SP-49 (cell line): ENCODE data around the gene RAB13.

GRCh38 chr1:153547091-153547794, 1.6 kb upstream of the S100A4 start:
- PRO-cap = no peak

GRCh38 chr1:153567517-153568296, 2.1 kb upstream of the S100A2 start:
- PRO-cap = no peak

DNA sequence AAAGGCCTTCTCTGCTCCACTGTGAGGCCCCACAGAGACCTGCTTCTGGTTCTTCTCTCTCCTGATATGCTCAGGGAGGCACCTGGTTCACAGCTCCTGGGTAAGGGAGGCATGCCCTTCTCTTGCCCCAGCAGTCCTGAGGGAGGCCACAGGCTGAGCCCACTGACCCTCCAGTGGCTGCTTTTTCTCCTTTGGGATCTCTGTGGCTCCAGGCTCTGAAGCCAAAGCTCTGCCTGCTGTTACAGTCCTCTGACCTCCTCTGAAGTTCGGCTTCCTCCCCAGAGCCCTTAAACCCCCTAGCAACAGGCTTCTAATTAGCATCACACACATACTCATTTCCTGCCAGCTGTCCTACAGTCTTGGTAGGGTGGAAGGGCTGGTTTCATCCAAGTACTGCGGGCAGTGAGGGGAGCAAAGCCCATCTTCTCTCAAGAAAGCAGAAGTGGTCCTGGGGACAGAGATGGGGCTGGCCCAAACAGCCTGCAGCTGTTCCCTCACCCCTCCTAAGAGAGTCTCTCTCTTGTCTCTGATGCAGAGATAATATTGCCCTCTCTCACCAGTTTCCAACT, 14.2 kb downstream of the S100A16 start:
- PRO-cap = unidirectional peak, minus-strand start at position 261 of the sequence

DNA sequence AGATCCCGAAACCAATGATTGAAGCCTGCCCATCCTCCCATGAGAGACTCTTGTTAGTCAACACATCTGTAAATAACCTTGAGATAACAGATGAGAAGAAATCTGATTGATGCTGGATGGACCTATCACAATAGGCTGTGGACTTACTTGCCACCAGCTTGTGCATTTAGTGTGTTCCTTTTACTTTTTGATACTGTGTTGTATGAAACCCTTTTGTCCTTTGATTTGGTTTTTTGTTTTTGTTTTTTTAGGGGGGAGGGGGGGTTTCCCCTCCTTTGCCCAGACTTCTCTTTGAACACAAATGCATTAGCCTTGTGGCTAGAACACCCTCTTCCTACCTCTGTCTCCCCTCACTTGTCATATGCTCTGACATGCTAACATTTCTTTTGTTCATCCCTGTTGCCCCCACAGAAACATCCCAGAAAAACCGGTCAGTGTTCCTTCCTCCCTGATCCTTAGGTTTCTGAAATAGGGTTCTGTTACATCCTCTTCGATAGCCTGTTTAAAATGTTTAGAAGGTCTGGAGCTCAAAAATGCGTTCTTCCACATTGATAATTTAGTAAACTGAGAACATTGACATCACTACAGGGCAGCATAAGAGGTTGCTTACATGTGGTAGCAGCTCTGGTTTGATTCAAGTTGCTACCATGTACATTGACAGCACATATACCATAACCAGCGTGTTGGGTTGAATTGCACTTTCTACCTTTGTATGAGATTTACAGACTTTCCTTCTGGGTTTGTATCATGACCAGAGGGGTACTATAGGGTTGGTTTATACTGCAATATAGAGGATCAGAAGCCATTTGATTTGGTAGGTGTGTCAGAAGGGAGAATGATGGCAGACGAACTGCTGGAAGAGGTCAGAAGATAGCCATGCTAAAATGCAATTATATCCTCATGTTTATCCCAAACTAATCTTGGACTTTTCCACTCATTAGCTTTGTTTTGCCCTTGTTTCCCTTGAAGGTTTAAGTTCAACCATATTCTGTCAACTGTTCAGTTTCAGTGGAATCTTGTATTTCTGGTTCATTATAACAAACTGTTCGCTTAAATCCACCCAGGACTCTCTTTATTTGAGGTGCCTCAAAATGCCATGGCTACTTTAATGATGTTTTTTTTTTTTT, 11.7 kb downstream of the CHTOP start:
- PRO-cap = no peak

- PRO-cap = no peak
Observed at GRCh38 chr1:153670128-153670782, 538 bp downstream of the ILF2 start.

GRCh38 chr1:153671371-153672440, 913 bp upstream of the ILF2 start:
- PRO-cap = no peak

GRCh38 chr1:153677606-153678074, 848 bp upstream of the NPR1 start:
- PRO-cap = no peak

GRCh38 chr1:153683306-153683948, 4.9 kb downstream of the NPR1 start:
- PRO-cap = no peak

DNA sequence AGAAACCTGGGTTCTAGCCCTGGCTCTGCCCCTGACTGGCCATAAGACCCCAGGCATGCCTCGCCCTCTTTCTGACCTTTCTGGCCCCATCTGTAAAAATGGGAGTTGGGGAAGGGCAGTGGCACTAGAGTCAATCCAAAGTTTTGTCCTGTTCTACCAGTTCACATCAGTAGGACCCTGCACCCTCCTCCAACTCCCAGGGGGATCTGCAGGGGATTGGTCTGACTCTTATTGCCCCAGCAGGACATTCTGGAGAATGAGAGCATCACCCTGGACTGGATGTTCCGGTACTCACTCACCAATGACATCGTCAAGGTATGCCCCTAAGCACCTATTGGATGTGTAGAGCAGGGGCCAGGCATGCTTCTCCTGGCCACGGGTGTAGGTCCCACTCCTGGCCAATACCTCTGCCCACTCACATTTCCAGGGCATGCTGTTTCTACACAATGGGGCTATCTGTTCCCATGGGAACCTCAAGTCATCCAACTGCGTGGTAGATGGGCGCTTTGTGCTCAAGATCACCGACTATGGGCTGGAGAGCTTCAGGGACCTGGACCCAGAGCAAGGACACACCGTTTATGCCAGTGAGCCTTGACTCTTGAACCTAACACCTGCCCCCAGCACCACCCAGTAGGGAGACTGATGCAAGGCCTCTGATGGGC, 8.4 kb downstream of the NPR1 start:
- PRO-cap = no peak

DNA sequence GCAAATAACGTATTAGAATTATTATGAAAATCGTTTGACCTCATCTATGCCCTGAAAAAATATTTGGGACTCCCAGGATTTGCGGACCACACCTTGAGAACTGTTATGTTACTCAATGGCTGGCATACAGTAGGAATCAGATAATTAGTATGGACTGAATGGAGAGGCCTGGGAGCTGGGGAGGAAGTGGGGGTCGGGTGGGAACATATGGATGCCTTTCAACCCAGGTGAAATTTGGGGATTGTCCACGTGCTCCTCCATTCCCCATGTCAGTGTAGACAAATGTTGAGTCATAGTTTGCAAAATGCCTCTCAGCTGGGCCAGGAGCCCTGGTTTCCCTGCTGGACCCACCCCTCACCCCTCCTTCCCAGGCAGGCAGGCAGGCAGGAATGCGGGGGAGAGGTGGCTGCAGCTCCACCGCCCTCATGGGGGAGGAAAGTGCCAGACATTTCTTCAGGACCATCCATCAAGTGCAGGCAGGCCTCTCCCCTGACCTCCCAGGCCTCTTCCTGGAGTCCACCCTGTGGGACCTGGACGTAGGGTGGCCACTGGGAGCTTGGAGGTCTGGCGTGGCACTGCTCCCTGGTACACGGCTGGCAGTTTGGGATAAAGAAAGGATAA, 18.6 kb downstream of the NPR1 start:
- PRO-cap = no peak

DNA sequence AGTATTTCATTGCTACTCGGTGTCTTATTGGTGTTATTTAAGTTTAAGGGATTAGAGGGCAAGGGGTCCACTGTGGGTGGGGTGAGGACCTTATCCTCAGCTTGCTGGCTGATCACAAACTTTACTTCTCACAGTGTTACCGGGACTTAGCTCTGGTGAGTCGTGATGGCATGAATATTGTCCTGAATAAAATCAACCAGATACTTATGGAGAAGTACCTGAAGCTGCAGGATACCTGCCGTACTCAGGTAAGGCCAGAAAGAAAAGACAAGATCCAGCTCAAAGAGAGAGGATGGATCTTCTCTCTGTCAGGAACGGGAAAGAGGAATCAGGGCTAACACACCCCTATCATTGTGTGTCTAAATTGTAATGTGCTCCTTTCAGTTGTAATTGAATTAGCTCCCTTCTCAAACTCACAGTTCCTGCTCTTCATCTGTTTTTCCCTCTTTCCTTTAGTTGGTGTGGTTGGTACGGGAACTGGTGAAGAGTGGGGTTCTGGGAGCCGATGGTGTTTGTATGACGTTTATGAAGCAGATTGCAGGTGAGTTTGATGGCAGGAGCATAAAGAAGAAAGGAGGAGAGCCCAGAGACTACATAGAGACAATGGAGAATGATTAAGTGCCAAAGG, 19.1 kb downstream of the INTS3 start:
- PRO-cap = no peak

DNA sequence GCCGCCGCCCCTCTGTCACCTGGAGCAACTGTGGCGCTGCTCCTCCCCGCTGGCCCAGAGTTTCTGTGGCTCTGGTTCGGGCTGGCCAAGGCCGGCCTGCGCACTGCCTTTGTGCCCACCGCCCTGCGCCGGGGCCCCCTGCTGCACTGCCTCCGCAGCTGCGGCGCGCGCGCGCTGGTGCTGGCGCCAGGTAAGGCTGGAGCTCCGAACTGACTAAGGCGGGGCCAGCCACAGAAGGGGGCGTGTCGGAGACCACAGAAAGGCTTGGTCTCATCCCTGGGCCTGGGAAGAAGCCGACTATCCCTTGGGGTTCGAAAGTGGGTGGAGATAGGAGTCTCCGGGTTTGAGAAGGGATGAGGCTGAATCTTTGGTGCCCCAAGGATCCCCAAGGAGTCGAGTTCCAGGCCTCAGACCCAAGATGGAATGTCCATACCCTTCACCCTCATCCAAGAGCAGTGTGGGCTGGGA, 802 bp downstream of the SLC27A3 start:
- PRO-cap = unidirectional peak, minus-strand start at position 148 of the sequence

GRCh38 chr1:153777495-153778265, 2.5 kb downstream of the SLC27A3 start:
- PRO-cap = no peak

DNA sequence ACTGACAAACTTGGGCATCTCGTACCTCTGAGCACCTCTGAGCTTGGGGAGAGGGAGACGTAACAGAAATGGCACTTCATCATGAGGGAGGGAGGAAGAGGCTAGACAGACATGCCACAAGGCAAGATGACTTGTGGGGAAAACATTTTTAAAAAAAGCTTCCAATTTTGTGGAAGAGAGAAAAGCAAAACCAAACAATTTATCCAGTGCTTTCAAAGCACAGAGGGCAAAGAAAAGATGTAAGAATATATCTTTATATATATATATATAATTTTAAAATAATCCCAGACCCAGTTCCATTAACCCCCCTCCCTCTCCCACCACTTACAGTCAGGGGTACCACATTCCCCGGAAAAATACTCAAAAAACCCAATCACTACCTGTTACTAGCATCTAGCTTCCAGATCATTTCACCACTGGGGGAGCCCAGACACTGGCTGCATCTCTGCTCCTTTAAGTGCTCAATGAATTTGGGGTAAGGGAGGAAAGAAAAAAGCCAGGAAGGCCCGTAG, 32.7 kb downstream of the SLC27A3 start:
- PRO-cap = no peak

DNA sequence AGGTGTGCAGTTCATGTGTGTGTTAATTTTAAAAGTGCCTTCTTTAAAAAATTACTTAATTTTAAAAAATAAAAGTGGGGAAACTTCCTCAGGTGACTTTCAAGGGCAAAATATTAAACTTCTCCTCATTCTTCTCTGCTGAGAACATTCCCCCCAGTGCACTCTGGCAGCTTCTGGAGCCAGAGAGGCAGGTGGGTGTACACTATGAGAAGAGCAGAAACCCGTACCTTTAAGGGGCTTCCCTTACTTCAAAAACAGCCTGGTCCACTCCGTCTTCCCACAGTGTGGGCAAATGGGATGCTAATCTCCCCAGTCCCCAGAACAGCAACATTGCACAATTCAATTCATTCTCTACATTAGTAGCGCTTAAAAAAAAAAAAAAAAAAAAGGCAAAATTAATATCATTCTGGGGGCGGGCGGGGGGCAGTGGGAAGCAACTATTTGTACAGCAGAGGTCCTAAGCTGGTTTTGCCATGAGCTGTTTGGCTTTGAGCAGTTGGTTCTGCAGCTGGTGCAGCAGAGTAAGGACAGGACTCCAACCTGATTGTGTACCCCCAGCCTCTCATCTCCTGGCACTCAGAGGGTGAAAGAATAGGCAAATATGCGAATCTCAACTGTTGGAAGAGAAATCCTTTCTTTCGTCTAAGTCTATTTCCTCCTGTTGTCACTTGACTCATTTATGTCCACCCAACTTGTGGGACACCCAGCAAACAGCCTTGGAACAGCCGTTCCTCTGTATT, 33.4 kb downstream of the SLC27A3 start:
- PRO-cap = no peak

GRCh38 chr1:153957284-153958033, 953 bp downstream of the CRTC2 start:
- PRO-cap = unidirectional peak, plus-strand start at chr1:153957906

DNA sequence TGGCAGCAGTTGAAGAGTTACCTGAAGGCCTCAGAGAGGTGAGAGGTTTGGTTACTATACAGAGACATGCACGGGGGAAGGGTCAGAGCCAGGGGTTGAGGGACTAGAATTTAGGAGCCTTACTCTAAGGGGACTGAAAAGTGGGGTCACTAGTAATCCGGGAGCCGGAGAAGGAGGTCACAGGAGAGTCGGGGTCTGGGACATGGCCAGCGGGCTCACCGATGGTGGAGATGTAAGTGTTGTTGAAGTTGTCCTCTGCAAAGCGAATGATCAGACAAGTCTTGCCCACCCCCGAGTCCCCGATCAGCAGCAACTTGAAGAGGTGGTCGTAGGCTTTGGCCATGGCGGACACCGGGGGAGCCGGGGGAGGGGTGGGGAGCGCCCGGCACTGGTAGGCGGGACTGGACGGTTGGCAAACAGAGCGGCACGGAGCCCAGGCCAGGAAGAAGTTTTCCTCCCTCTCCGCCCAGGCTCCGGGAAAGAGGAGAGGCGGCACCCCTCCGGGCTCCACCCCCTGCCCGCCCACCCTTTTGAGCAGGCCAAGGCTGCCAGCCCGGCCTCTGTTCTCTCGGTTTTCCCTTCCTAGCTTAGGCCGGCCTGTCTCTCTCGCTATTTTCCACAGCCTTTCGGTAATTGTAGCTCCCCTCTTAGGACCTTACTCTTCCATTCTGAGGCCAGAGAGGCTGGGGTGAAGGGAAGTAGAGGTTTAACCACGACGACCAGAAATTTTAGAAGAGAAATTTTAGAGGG, at the start of gene RAB13:
RAB13 (minus strand) TSS at position 446 of the 750 bp plus-strand sequence.
- PRO-cap = no peak

DNA sequence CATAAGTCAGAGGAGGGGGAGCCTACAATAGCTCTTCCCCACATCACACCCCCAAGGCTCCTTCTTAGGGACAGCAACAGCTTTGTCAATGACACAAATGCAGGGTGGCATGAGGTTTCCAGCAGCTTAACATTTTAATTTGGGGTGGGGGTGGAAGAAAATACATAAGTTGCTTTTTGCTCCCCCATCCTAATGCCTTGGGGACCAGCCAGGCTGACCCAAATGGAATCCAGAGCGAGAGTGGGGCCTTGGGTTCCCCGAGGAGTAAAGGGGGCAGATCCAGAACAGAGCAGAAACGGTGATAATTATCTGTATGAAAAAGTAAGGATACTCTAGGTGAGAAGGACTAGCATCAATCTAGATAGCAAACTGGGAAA, 24.3 kb downstream of the TPM3 start:
- PRO-cap = no peak

DNA sequence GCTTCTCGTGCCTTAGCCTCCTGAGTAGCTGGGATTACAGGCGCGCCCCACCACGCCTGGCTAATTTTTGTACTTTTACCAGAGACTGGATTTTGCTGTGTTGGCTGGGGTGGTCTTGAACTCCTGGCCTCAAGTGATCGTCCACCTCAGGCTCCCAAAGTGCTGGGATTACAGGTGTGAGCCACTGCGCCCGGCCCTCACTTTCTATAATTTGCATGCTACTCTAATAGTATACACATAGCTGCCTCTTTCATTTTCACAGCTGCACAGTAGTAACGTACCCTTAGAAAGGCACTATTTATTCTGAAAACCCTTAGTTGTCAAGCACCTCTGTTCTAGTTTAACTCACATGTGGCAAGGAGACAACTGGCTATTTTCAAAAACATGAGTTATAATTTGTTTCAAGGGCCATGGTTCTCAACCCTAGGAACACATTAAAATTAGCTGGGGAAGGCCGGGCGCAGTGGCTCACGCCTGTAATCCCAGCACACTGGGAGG, 17.3 kb downstream of the TPM3 start:
- PRO-cap = no peak

DNA sequence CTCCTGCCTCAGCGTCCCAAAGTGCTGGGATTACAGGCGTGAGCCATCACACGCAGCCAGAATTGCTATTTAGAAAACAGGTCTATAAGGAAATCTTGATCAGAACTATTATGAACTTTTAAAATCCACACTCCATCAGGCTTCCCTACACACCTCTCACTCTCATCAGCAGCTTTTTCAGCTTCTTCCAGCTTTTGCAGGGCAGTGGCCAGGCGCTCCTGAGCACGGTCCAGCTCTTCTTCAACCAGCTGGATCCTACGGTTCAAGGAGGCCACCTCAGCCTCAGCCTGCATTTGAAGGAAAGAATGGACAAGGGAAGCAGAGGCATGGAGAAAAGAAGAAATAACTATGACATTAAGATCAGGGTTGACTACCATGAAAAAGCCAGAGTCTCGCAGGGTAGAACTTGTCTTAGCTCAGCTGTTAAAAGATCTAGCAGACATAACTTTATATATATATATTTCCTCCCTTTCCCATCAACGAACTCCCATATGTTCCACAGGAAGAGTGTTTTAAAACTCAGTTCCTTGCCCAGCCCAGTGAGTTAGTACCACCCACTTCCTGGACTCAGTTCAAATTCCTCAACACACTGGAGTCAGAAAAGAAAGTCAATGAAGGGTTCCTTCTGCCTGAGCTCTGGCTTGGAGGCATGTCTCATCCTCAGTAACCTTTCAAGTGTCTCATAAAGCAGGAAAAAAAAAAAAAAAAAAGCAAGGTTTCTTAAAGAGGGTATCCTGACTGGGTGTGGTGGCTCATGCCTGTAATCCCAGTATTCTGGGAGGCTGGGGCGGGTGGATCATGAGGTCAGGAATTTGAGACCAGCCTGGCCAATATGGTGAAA, 15.7 kb downstream of the TPM3 start:
- PRO-cap = no peak